ENCODE data around the genes OOSP4A, MS4A2, MS4A5, PTGDR2 and PRPF19.

DNA sequence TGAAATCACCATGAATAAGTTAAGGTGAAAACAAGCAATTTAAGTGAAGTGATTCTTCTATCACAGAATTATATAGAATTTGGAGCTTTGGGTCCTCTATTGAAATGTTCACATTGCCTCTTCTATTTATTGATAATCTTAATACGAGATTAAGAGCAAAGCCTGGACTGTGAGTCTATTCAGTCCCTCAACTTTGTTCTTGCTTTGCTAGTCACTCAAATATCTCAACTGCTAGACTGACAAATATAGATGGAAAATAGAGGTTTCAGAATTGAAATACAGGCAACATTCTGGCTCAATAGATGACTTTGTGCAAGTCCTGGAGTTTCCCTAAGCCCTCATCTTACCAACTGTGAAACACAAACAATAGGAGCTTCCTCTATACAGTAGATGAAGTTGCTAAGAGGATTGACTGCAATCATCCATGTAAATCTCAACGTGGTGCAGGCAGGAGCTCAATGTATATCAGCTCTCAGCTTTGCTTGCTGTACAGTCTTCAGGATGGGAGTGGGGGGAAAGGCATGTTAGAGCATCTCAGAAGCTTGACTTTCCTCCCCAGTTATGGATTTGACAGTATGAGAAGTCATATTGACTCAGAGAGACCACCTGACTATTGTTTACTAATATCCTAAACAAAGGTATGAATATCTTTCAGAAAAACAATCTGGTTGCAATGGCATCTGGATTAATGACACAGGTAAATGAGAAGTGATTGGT is 6.2 kb upstream of the MPEG1 start:
- RAMPAGE, total RNA: no peak

DNA sequence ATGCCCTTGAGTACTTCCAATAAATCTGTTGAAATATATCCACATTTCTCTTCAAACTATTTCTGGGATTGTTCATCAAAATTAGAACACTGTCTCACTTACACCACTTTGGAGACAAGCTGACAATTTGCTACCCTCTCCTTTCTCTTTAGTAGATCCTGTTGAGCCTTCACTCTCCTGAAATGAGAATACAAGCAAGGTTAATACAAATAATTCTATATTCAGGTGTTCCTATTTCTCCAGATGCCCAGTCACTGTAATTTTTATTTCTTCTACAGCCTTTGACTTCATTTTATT is 67.2 kb upstream of the OR5AN1 start:
- RAMPAGE, total RNA: no peak

- RAMPAGE, total RNA: no peak
These were observed 44.7 kb downstream of the OR4D9 start for GRCh38 chr11:59555649-59556798.

GRCh38 chr11:59608394-59608843 is 7.2 kb downstream of the OSBP start:
- RAMPAGE, total RNA: no peak

- RAMPAGE, total RNA: no peak
These were observed 1.1 kb downstream of the OSBP start for GRCh38 chr11:59614359-59614914.

DNA sequence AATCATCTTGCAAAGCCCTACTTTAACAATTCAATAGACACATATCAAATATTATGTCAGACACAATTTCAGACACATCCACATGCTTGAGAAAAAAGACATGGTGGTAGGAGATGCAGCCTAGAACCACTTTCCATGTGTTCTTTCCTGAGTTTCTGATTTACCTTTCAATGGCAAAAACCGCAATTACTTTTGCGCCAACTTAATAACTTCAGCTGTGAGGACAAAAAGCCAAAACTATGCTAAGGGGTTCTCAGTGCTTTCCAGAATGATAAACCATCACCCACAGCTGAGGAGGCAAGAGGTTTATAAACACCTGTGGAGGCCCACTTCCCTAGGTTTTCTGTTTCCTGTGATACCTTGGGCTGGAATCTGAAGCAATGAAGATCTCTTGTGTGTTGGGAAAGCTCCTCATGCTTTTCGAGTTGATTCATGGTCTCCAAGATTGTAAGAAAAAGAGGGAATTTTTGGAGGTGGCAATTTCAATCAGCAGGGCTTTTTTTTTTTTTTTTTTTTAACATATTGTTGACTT is at the start of gene OOSP4A:
OOSP4A (plus strand) TSS at position 381 of the 532 bp plus-strand sequence.
- RAMPAGE, total RNA: no peak

DNA sequence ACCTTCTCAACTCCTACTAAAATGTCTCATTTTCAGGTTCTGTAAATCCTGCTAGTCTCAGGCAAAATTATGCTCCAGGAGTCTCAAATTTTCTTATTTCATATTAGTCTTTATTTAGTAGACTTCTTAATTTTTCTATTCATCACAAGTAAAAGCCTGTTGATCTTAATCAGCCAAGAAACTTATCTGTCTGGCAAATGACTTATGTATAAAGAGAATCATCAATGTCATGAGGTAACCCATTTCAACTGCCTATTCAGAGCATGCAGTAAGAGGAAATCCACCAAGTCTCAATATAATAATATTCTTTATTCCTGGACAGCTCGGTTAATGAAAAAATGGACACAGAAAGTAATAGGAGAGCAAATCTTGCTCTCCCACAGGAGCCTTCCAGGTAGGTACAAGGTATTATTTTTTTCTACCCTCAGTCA is at the start of gene MS4A2:
MS4A2 (plus strand) TSS at position 237 of the 431 bp plus-strand sequence.
- RAMPAGE, total RNA: no peak

GRCh38 chr11:60195836-60196520 is 13.1 kb upstream of the MS4A6A start:
- RAMPAGE, total RNA: no peak

GRCh38 chr11:60429335-60429852 is at the start of gene MS4A5:
Gene MS4A5, plus strand, starts transcription at chr11:60429572.
- RAMPAGE, total RNA: no peak

DNA sequence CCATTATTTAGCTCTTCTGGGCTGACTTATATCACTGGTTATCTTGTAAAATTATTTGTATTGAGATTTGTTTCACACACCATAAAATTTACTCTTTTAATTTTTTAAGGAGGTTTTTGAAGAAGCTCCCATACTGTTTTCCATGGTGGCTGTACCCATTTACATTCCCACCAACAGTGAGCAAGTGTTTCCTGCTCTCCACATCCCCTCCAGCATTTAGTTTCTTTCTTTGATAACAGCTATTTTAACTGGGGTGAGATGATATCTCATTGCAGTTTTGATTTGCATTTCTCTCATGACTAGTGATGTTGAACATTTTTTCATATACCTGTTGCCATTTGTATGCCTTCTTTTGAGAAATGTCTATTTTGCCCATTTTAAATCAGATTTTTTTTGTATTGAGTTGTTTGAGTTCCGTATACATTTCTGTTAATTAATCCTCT is 13.5 kb upstream of the MS4A12 start:
- RAMPAGE, total RNA: no peak

GRCh38 chr11:60855796-60856242 is at the start of gene PTGDR2:
Gene PTGDR2, minus strand, starts transcription at chr11:60855950.
- RAMPAGE, total RNA: no peak

DNA sequence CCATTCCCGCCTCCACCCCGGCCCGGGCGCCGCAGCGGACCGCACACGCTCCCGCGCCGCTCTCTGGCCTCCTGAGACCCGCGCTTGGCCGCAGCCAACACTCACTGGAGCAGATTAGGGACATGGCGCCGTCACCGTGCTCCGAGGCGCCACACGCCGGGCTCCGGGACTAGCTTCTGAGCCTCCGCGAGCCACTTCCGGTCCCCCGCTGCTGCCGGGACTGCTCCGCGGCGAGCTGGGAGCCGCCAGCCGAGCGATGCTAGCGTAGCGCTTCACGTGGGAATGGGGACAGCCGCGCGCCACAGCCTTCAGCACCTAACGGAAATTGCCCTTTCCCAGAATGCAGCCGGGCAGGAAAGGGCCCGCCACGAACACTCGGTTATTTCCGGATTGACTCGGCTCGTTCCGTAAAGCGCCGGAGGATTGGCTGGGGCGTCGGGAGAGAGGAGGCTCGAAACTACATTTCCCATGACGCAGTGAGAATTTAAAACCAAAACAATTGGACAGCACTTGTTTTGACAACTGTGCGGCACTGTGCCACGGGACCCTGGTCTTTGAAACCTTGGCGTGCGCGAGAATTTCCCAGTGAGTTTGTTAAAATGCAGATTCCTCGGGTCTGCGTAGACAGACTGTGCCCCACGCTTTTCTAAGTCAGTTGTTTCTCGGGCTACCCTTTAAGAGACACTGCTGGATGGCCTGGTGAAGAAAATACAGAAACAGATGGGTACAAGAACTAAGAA is at the start of gene PRPF19:
PRPF19 (minus strand) TSS at position 327 of the 740 bp plus-strand sequence.
- RAMPAGE, total RNA: start-site peak on the minus strand centred at position 312 of the sequence, 51 bp wide, 30 and 57 reads in 2 replicates

- RAMPAGE, total RNA: no peak
These were observed 1.1 kb downstream of the CD6 start for GRCh38 chr11:60972608-60973036.

- RAMPAGE, total RNA: no peak
These were observed 21.4 kb downstream of the CD6 start for GRCh38 chr11:60992690-60993530.

DNA sequence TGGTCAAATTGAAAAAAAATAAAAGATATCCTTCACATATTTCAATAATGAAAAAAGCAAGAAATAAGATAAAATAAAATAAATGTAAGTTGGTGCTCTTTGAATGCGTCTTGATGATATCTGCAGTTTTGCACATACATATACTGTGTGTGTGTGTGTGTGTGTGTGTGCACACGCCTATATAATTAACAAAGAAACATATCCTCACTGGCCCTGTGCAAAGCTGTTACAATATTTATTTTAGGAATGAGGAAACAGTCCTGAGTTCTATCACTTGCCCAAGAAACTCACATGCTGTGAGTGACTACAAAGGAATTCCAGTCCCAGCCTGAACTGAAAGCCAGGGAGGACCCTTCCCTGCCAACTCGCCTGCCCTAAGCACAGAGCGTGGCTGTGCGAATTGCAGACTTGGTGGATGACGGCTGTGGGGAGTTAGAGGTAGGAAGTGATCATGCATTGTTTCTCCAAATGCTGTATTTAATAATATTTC is 26.5 kb upstream of the CD5 start:
- RAMPAGE, total RNA: no peak

DNA sequence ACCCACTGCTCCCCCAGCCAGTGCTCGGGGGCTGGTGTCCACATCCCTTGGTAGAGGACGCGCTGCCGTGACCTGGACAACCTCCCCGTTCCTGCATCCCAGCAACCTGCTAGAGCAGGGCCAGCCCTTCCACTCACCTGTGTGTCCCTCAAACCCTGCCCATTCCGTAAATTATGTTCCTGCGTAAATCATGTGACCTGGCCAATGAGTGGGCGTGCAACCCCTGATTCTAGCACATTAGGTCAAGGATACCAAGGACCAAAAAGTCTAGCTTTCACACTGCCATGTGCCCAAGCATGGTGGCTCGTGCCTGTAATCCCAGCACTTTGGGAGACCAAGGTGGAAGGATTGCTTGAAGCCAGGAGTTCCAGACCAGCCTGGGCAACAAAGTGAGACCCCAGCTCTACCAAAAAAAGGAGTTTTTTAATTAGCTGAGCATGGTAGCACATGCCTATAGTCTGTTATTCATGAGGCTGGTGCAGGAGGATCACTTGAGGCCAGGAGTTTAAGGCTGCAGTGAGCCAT is 25.8 kb downstream of the CD5 start:
- RAMPAGE, total RNA: no peak

DNA sequence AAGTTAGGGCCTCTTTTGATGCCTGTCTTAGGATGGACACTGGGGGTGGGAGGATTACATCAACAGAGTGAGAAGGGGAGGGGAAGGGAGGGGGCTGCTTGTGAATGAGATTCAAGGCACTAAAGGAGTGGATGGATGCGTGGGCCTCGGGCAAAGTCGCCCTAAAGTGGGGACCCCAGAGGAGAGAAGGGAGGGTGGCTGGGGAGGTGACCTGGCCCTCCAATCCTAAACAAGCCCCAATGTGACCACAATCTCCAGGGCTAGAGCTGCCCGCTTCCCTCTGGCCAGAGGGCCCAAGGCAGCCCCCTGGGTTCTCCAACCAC is 28.5 kb downstream of the CD5 start:
- RAMPAGE, total RNA: no peak

DNA sequence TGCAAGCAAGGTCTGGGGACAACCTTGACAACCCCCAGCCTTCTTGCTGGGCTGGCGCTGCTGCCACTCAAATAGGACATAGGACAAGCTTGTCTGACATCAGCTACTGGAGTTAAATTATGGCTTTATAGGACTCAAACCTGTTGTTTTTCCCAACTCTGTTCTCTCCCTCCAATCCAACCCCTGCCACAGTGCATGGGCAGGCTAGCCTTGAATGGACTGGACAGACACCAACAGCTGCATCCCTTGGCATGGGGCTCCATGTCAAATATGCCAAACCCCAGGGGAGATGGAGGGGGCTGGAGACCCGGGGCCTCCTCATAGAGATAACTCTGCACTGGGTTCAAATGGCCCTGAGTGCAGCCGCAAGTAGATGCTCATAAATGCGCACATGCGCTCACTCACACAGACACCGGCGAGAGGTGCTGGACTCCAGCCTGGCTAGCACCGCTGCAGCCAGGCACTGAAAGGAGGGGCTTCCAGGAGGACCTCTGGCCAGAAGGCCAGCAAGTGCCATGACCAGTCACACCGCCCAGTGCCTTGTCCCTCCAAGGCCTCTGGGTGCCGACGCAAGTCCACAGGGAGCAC is 28.9 kb downstream of the CD5 start:
- RAMPAGE, total RNA: no peak

- RAMPAGE, total RNA: no peak
These were observed 11.4 kb downstream of the VPS37C start for GRCh38 chr11:61149814-61150302.

GRCh38 chr11:61150303-61150697 is 10.9 kb downstream of the VPS37C start:
- RAMPAGE, total RNA: no peak

Data from foreskin keratinocyte (primary cell).